Temporal lobe (tissue), 2 donors: ENCODE results near the genes SLC2A3 and FOXJ2.

- RAMPAGE, long total RNA: no peak
These were observed 20.9 kb downstream of the SLC2A14 start for GRCh38 chr12:7851804-7852217.

DNA sequence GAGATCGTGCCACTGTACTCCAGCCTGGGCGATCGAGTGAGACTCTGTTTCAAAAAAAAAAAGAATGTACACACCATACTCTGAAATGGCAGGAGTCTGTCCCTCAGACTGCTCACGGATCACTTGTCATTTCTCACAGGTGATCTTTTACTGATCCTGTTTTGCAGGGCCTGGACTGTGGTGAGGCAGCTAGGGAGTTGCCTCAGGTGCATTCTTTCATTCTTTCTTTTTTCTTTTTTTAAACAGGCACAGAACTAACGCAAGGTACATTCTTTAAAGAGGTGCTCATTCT, 7.7 kb downstream of the SLC2A3 start:
- RAMPAGE, long total RNA: no peak

DNA sequence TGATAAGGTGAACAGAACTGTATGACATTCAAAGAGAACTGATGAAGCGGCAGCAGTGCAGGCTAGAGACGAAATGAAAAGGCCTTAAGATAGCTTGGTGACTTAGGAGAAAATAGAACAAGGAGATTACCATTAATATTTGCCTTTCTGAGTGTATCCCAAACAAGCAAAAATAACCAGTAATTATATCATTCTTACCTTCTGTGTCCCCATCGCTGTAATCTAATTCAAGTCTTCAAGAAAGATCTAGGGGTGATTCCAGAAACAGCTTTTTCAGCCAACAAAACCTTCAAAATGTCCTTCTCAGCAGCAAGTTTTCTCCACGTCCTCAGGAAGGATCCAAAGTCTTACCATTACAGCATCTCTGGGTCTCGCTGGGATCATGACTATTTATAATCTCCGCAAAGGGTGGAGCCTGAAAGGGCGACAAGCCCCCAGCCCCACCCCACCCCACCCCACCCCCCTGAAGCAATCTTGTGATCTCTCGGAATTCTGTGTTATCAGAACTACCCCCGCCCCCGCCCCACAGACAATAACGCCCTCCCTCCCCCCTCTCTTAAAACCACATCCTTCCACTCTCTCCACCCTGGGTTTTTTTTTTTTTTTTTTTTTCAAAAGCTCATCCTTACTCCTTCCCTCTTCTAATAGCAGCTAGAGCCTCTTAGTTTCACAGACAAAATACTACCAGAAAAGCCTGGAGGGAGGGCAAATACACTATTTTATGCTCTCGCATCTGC, at the start of gene SLC2A3:
TSS of gene SLC2A3 (minus strand) at position 366 of the 737 bp plus-strand sequence.
- RAMPAGE, long total RNA: no peak

DNA sequence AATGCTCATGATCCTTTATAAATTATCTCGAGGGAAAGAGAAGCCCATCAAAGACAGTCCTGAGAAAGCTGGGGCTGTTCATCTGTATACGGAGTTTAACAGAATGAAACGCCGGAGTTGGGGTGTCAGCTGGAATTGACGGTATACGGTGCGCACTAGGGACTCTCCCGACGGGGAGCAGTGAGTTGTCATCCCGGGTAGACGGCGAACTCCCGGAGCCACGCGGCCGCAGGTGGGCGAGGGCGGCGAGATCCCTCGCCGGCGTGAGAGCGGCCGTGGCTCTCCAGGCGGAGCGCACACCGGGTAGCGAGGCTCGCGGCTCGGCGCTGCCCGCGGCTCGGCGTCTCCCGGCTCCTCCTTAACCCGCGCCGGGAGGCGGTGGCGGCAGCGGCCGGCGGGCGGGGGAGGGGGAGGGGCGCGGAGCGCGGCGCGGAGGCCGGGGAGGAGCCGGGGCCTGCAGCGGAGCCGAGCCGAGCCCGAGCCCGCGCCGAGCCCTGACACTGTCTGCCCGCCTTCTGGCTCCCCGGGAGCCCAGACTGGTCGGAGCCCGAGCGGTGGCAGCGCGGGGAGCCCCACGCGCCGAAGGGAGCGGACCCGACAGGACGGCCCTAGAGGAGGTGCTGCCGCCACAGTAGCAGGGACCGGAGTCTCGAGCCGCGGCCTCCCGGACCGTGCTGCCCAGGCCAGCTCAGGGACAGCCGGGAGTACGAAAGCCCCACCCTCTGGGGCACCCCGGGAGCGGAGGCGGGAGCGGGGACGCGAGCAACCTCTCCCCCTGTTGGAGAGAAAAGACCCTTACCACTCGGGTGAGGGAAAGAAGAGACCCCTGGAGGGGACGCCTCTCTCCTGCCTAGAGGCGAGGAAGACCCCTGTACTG, at the start of gene FOXJ2:
TSS of gene FOXJ2 (plus strand) at position 457 of the 877 bp plus-strand sequence.
- RAMPAGE, long total RNA: start-site peak on the plus strand centred at position 465 of the sequence, 29 bp wide, 22 and 45 reads in 2 replicates

GRCh38 chr12:8081108-8081674, 883 bp upstream of the NECAP1 start:
- RAMPAGE, long total RNA: no peak

GRCh38 chr12:8145880-8146448, 10.9 kb upstream of the ZNF705A start:
- RAMPAGE, long total RNA: no peak

DNA sequence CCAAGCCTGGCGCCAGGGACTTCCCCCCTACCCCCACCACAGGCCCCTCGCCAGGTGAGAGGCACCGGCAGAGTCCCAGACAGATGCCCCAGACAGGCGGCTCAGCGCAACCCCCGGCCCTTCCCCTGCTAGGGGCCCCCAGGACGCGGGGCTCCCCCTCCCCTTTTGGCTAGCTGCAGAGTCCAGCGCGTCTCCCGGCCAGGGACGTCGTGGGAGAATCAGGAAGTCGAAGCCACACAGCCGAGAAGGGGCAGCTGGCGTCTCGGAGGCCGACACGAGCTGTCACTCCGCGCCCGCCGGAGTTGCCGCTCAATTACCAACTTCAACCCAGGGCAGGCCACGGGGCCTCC, 65.9 kb upstream of the CLEC6A start:
- RAMPAGE, long total RNA: no peak

GRCh38 chr12:8664016-8665009, 1.7 kb upstream of the MFAP5 start:
- RAMPAGE, long total RNA: no peak

DNA sequence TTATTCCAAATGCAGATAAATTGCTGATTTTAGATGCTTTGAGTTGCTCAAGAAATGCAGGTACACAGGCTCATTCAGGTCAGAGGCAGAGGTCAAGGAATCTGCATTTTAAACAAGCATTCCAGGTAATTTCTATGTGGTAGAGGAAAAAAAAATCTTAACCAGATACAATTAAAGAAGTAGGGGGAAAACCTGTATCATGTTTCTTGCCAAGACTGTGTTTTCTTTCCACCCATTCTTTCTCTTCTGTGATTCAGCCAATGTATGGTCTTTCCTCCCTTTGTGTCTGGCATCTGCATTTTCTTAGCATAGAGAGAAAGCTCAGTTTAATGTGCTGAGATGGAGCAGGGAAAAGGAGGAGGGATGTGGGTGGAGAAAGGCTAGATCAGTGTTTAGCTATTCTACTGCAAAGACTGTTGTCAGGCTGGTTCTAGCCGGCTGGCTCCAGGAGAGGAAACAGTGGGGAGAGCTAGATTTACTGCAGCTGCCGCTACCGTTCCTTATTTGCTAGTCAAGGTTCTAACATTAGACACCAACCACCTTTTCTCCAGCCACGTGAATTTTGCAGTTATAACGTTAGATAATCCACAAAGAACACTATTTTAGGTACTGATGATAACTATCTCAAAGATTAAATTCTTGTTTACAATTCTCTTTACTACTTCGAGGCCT, 5.3 kb upstream of the RIMKLB start:
- RAMPAGE, long total RNA: no peak

DNA sequence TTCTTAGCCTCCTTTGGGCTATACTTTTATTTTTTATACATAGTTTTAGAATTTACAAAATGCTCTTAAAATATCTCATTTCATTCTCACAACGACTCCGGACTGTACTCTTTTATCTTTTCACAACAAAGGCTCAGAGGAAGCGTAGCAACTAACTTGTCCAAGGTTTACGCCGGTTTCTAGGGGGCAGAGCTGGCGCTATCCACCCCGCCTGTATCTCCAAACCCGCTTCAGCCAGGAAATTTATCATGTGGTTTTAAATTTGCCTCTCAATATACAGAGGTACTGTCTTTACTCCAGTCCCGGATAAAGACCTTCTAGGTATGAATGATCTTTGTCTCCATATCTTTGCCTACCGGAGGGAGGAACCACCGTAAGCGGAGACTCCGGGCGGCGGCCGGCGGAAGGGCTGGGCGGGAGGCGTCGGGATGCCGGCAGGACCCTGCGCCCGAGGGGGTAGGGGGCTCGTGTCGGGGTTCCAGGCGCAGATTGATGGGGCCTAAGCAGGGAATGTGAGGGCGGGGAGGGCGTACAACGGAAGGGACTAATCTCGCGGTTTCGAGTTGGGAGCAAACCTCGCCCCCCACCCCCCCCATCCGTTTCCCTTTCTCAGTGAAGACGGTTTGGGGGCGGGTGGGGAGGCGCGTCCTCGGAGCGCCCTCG, 648 bp upstream of the RIMKLB start:
- RAMPAGE, long total RNA: no peak

DNA sequence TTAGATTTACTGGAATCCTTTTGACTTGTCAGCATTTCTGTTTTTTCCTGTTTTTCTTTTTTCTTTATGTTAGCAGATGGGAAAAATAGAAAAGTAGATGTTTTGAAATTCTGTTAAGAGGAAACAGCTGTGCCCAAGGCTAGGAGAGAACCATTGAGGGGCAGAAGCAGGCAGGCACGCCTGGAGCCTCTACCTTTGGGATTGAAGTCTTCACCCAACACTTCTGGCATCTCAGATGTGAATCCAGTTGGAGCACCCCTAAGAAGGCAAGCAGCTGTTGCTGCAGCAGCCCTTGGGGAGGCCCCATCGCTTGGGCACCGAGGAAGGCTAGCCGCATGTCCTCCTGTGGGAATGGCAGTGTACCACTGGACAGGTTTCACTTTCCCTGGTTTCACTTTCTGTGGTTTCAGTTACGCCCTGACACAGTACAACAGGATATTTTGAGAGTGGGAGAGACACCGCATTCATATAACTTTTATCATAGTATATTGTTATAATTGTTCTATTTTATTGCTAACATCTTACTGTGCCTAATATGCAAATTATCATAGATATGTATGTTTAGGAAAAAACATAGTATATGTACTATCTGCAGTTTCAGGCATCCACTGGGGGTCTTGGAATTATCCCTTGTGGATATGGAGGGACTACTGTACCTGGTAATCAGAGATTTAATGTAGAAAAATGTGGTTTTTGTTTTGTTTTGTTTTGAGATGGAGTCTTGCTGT, 11.7 kb downstream of the RIMKLB start:
- RAMPAGE, long total RNA: no peak

GRCh38 chr12:8779109-8779779, 43.2 kb upstream of the A2ML1 start:
- RAMPAGE, long total RNA: no peak

GRCh38 chr12:8950244-8950458, 706 bp upstream of the M6PR start:
- RAMPAGE, long total RNA: no peak

- RAMPAGE, long total RNA: no peak
These were observed 35.6 kb downstream of the KLRG1 start for GRCh38 chr12:9024887-9025309.

DNA sequence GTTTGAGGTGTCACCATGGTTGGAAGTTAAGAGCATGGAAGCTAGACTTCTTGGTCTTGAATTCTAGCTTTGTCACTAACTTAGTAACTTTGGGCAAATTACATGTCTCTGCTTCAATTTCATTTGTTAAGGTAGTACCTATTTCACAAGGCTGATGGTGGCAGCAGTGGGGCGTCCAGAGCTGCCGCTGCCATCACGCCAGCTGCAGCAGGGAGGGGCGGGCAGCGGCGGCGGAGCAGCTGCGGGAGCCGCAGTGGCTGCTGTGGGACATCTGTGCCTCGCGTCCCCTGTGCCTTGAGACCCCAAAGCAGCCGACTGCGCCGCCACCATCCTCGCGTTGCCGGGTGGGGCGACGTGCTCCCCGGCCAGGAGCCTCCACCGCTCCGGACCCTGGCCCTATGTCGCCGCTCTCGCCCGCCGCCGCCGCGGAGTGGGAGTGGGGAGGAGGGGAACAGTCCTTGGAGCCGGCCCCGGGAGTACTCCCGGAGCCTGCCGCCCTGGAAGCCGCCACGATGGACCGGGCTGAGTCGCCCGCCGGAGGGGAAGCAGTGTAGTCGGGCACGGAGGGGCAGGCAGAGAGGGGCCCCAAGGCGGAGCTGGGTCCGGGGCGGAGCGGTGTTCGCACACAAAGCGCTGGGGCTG, 51.5 kb downstream of the A2M start:
- RAMPAGE, long total RNA: no peak

GRCh38 chr12:9146740-9147162, 31.0 kb upstream of the A2M start:
- RAMPAGE, long total RNA: no peak

DNA sequence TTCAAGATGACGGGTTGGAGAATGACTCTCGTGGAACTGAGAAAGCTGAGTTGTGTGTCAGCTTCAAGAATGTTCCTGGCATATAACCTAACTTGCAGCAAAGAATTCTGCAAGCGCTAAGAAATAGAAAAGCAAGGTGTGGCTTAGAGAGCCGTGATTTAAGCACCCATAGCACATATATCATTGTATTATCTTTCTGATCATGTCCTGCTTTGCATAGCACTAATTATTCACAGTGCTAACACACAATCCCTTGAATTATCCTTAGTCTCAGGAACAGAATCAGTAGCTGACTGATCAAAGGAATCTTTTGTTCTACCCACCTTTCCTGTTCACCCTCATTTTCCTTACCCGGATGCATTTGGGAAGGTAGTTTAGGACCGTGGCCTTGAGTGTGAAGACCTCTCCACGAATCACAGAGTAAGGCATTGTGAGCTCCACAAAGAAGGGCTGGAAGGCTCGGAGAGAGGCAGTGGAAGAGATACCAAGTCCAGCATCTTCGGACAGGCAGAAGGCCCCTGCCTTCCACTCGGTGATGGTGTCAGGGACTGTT, 43.3 kb downstream of the PZP start:
- RAMPAGE, long total RNA: no peak

- RAMPAGE, long total RNA: no peak
These were observed 85.3 kb upstream of the PZP start for GRCh38 chr12:9293510-9293853.

DNA sequence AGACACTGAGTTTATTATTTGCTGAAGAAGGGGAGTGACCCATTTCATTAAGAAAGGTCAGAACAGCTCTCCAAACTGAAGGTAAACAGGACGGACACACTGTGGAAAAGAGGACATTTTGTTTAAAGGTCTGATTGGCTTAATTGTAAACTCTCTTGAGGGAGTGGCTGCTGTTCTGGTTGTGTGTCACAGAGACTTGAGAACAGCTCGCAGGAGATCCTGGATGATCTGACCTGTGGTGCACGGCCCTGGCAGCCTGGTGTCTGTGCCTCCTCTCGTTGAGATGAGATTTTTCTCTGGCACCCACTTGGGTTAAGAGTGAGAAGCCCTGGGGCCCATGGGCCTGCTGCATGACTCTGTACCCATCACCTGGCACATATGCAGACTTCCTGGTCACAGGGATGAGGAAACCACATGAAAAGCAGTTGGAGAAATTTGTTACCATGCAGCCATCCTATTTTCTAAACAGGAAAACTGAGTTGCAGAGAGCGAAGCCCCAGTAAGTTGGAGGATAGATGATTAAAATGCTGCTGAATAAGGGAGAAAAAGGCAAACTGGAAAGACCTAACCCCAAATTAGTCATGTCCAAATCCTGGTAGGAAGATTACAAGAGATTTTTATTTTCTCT, 142.2 kb upstream of the PZP start:
- RAMPAGE, long total RNA: no peak

DNA sequence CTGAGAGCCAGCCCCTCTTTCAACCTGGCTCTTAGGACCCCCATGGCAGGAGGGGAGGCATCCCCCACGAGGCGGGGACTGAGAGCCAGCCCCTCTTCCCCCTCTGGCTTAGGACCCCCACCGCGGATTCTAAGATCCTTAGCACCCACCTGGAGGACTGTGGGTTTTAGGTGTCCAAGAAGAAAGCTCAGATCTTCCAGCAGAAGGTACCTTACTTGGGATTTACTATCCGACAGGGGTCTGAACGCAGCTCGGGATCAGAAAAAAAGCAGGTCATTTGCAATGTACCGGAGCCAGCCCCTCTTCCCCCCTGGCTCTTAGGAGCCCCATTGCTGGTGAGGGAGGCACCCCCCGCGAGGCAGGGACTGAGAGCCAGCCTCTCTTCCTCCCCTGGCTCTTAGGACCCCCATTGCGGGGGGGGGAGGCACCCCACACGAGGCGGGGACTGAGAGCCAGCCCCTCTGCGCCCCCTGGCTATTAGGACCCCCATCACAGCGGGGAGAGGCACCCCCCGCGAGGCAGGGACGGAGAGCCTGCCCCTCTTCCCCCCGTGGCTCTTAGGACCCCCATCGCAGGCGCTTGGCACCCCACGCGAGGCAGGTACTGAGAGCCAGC, 198.1 kb upstream of the PZP start:
- RAMPAGE, long total RNA: no peak